GM12878 (cell line): ENCODE results near the gene MINK1.

GRCh38 chr17:4055895-4056673, 86.7 kb downstream of the ZZEF1 start:
- RAMPAGE, long total RNA = no peak
- RRBS, 2 experiments = no CpG with 5 or more reads among the region's 12 CpGs
CAGE:
- cytosol, long polyA minus RNA = no peak
- cytosol, long polyA plus RNA = no peak
- long polyA plus RNA = no peak
- nucleolus, long total RNA = no peak
- nucleus, long polyA plus RNA = no peak
- nucleus, long total RNA = no peak

GRCh38 chr17:4057622-4058269, 85.1 kb downstream of the ZZEF1 start:
- RAMPAGE, long total RNA = no peak
- RRBS, 2 experiments = no CpG with 5 or more reads among the region's 13 CpGs
CAGE:
- cytosol, long polyA minus RNA = no peak
- cytosol, long polyA plus RNA = no peak
- long polyA plus RNA = no peak
- nucleolus, long total RNA = no peak
- nucleus, long polyA plus RNA = no peak
- nucleus, long total RNA = no peak

DNA sequence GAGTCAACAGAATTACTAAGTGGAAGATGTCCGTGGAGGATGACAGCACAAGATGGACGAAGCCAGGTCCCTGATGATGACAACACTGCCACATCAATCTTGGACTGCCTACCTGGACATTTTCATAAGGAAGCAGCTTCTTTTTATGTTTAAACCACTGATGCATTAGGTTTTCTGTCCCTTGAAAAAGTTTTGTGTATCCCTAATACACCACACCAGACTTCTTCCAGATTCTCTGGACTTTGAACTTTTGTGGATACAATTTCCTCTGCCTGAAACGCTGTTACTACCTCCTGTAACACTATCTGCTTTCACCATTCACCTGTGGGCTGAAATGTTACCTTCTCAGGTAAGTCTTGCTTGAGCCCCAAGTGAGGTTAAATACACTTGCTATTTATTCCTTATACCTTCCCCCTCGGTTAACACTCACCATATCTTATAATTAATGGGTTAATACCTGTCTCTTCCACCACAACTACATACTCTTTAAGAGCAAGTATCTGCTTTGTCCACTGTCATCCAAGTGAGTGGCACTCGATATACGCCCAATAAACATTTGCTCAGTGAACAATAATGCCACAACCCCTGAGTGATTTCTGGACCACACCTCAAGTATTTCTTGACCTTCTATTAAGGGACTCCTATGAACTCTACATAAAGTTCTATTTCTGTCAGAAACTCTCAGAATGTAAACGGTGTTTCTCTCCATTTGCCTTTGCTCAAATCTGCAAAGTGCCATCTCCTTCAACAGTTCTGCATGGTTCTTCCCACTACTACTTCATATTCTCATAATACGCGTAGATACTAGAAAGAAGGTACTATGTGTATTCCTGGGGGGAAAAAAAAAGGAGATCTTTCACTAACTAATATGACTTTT, 2.6 kb downstream of the ZZEF1 start:
- RAMPAGE, long total RNA = no peak
- RRBS, 2 experiments = no CpG with 5 or more reads among the region's 9 CpGs
CAGE:
- cytosol, long polyA minus RNA = no peak
- cytosol, long polyA plus RNA = no peak
- long polyA plus RNA = no peak
- nucleolus, long total RNA = no peak
- nucleus, long polyA plus RNA = no peak
- nucleus, long total RNA = no peak

GRCh38 chr17:4269652-4270610, 6.2 kb upstream of the ANKFY1 start:
- RAMPAGE, long total RNA = no peak
- RRBS, 2 experiments = no CpG with 5 or more reads among the region's 9 CpGs
CAGE:
- cytosol, long polyA minus RNA = start-site peak on the minus strand at chr17:4270603-4270610, 37 reads
- cytosol, long polyA plus RNA = no peak
- long polyA plus RNA = no peak
- nucleolus, long total RNA = no peak
- nucleus, long polyA plus RNA = no peak
- nucleus, long total RNA = no peak

DNA sequence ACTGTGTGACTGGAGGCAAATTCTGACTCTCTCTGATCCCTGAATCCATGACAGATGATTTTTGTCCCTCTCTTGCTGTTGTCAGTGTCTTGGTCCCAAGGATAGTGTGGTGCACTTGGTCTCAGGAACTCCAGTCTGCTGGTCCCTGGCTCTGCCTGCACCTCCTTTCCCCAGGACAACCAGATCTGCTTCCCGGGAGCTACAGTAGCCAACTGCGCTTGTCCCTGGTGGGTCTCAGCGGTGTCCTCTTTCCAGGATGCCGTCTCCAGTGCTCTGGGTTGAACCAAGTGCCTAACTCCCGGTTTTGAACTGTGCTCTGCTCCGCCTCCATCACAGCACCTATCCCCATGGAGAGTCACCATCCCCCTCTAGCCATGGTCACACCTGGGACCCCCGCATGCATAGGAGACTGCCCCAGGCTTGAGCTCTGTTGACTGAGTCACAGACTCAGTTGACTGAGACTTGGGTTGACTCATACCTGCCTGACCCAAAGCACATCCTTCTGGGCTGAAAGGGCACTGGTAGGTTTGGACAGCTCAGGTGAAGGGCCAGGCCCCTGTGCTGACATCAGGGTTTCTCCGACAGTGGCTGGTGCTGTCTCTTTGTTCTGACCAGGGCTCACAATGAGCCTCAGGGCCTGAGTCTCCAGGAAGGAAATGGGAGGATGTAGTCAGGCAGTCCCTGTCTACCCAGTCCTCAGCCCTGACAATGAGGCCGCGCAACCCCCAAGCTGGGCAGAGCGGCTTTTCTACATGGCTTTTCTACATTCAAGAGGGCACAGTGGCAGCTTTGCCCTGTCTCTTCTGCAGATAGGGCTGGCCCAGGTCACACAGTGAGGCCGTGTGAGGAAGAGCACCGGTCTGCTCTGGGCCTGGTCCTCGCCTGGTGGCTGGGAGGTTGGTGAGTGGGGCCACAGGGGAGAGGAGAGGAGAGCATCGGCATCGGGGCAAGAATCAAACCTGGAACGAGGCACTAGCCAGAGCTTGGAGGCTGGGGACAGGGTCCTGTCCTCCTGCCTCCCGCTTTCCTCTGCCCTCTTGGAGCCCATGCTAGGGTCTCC, 6.5 kb downstream of the SPNS2 start:
- RAMPAGE, long total RNA = no peak
- RRBS, 2 experiments = 65% methylated on average over 3 of the region's 18 CpGs; no CpG with 5 or more reads in 1 of the 2 experiments
CAGE:
- cytosol, long polyA minus RNA = no peak
- cytosol, long polyA plus RNA = no peak
- long polyA plus RNA = no peak
- nucleolus, long total RNA = no peak
- nucleus, long polyA plus RNA = no peak
- nucleus, long total RNA = no peak

- RAMPAGE, long total RNA = no peak
- RRBS, 2 experiments = no CpG with 5 or more reads among the region's 14 CpGs
CAGE:
- cytosol, long polyA minus RNA = no peak
- cytosol, long polyA plus RNA = no peak
- long polyA plus RNA = no peak
- nucleolus, long total RNA = no peak
- nucleus, long polyA plus RNA = no peak
- nucleus, long total RNA = no peak
Measured at GRCh38 chr17:4522436-4523022, 23.8 kb downstream of the SPNS2 start.

- RAMPAGE, long total RNA = no peak
- RRBS, 2 experiments = 40% methylated on average over 1 of the region's 11 CpGs; no CpG with 5 or more reads in 1 of the 2 experiments
CAGE:
- cytosol, long polyA minus RNA = no peak
- cytosol, long polyA plus RNA = no peak
- long polyA plus RNA = no peak
- nucleolus, long total RNA = no peak
- nucleus, long polyA plus RNA = no peak
- nucleus, long total RNA = no peak
Measured at GRCh38 chr17:4586041-4586724, 1.9 kb downstream of the SMTNL2 start.

DNA sequence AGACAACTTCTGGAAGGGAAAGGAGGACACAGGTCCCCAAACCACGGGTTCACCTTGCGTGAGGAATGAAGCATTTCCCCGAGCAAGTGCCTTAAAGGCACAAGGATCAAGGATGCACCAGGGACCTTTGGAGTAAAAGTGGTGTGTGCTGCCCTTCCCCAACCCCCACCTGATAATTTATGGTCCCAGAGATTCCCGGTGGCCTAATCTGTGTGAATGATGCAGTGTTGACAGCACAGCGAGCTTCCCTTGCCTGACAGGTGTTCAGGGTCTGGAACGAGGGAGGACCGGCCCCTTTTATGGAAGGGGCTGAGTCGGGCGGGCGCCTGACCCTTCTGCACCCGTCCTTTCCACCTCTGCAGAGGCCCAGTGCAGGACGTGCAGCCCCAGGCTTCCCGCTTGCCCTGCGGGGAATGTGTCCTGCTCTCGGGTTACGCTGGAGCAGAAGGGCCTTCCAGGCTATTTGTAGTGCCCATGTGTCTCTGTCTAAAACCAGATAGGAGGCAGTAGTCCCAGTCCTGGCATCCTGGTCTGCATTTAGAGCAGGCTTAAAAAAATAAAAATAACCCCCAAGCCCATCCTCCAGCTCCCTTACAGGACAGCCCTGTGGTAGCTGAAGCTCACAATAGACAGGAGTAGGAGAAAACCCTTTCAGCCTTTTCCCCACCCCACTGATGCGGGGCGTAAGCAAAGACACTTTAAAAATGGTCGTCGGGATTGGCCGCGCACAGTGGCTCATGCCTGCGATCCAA, 16.3 kb downstream of the SMTNL2 start:
- RAMPAGE, long total RNA = no peak
- RRBS, 2 experiments = 23 to 36% methylated on average over 3 of the region's 23 CpGs
CAGE:
- cytosol, long polyA minus RNA = no peak
- cytosol, long polyA plus RNA = no peak
- long polyA plus RNA = no peak
- nucleolus, long total RNA = no peak
- nucleus, long polyA plus RNA = no peak
- nucleus, long total RNA = no peak

DNA sequence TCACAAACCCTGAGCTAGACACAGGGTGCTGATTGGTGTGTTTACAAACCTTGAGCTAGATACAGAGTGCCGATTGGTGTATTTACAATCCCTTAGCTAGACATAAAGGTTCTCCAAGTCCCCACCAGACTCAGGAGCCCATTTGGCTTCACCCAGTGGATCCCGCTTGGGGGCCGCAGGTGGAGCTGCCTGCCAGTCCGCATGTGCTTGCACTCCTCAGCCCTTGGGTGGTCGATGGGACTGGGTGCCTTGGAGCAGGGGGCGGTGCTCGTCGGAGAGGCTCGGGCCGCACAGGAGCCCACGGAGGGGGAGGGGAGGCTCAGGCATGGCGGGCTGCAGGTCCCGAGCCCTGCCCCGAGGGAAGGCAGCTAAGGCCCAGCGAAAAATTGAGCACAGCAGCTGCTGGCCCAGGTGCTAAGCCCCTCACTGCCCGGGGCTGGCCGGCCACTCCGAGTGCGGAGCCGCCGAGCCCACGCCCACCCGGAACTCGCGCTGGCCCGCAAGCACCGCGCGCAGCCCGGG, 1.5 kb upstream of the ARRB2 start:
- RAMPAGE, long total RNA = no peak
- RRBS, 2 experiments = no CpG with 5 or more reads among the region's 30 CpGs
CAGE:
- cytosol, long polyA minus RNA = no peak
- cytosol, long polyA plus RNA = no peak
- long polyA plus RNA = no peak
- nucleolus, long total RNA = no peak
- nucleus, long polyA plus RNA = no peak
- nucleus, long total RNA = no peak

- RAMPAGE, long total RNA = no peak
- RRBS, 2 experiments = no CpG with 5 or more reads among the region's 16 CpGs
CAGE:
- cytosol, long polyA minus RNA = no peak
- cytosol, long polyA plus RNA = no peak
- long polyA plus RNA = no peak
- nucleolus, long total RNA = no peak
- nucleus, long polyA plus RNA = no peak
- nucleus, long total RNA = no peak
Measured at GRCh38 chr17:4741578-4742263, 2.0 kb upstream of the CXCL16 start.

DNA sequence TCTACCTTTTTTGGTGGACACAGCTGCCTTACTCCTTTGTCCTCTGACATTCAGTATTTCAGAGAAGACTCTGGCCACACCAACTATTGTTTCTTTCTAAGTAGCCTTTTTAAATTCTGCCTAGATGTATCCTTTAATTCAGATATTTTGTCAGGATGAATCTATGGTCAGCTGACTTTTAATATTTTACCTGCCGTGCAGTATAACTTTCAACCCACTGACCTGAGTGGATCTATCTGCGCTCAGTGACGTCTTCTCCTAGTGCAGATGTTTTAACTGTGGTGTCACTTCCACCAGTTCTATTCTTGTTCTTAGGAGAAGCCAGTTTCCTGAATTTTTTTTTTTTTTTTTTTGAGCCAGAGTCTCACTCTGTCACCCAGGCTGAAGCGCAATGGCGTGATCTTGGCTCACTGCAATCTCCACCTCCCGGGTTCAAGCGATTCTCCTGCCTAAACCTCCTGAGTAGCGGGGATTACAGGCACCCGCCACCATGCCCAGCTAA, 5.0 kb upstream of the TM4SF5 start:
- RAMPAGE, long total RNA = no peak
- RRBS, 2 experiments = no CpG with 5 or more reads among the region's 9 CpGs
CAGE:
- cytosol, long polyA minus RNA = no peak
- cytosol, long polyA plus RNA = no peak
- long polyA plus RNA = no peak
- nucleolus, long total RNA = no peak
- nucleus, long polyA plus RNA = no peak
- nucleus, long total RNA = no peak

DNA sequence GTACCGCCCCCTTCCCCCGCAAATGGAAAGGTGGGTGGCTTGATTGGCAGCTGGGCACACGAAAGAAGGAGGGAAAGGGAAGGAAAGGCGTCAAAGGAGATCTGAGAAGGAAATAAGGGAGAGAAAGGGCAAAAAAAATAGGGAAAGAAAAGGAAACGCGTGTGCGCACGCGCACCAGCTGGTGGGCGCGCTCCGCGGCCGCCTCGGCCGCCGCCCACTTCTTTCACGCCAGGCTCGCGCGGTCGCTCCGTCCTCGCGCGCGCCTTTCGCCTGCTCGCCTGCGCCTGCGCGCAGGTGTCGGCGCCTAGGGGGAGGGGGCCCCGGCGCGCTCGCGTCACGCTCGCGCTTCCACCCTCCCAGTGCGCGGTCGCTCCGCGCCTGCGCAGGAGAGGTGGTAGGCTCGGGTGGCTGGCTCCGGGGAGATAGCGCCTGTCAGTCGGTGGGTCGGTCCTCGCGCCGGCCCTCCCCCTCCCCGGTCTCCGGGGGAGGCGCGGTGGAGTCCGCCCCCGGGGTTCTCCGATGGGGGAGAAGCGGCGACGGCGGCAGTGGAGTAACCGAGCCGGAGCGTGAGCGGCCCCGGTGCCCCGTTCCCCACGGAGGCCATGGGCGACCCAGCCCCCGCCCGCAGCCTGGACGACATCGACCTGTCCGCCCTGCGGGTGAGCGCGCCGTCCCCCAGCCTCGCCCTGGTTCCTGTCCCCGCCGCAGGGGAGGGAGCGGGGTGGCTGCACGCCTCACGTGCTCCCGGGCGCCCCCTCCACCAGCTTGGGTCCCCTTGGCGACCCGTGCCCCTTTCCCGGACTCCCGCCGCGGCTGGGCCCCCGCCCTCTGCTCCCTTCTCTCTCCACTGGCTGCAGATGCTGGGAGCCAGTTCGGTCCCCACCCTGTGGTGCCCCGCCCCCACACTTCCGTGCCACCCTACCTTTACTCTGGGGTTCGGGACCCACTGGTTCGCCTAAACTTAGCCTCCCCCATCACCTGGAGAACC, at the start of gene MINK1:
Gene MINK1, plus strand, starts transcription at position 359 of the 988 bp plus-strand sequence.
- RAMPAGE, long total RNA = start-site peak on the plus strand centred at position 441 of the sequence, 166 bp wide, 5,812 and 3,418 reads in 2 replicates
- RRBS, 2 experiments = 1 to 2% methylated on average over 30 of the region's 104 CpGs
CAGE:
- cytosol, long polyA minus RNA = no peak
- cytosol, long polyA plus RNA = start-site peak on the plus strand centred at position 454 of the sequence, 143 bp wide, 654 and 627 reads in 2 replicates
- long polyA plus RNA = no peak
- nucleolus, long total RNA = start-site peak on the plus strand centred at position 414 of the sequence, 23 bp wide, 95 reads; start-site peak on the plus strand centred at position 494 of the sequence, 6 bp wide, 24 reads
- nucleus, long polyA plus RNA = start-site peak on the plus strand centred at position 449 of the sequence, 145 bp wide, 949 and 1,349 reads in 2 replicates
- nucleus, long total RNA = no peak

GRCh38 chr17:4847947-4848354, 14.8 kb downstream of the MINK1 start:
- RAMPAGE, long total RNA = no peak
- RRBS, 2 experiments = no CpG with 5 or more reads among the region's 4 CpGs
CAGE:
- cytosol, long polyA minus RNA = no peak
- cytosol, long polyA plus RNA = no peak
- long polyA plus RNA = no peak
- nucleolus, long total RNA = no peak
- nucleus, long polyA plus RNA = no peak
- nucleus, long total RNA = no peak

DNA sequence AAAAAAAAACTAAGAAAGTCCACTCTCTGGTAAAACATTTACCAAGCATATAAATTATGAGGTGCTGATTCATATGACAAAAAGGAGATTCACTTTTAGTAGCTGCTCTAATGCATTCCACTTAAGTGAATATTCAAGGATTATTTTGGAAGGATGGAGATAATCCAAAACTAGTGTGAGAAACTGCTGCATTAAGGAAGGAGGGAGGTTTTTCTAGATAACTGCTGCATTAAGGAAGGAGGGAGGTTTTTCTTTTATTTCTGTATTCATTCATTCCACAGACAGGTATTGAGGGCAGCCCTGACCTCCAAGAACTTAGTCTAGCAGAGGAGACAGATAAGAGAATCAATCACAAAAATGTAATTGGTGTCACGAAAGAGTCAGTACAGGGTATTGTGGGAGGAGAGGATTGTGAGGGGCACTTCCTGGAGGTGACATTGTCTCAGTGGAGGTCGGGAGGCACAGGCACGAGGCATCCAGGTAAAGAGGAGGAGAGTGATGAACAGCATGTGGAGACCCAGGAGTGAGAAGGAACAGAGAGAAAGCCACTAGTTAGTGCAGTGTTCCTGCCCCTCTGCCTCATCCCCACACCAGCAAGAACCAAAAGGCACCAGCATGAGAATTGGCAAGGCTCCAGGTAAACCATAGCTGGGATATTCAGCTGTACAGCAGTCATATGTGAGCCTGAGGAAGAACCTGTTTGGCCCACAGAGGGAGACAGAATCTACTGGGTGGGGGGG, 19.0 kb downstream of the MINK1 start:
- RAMPAGE, long total RNA = no peak
- RRBS, 2 experiments = no CpG with 5 or more reads among the region's 3 CpGs
CAGE:
- cytosol, long polyA minus RNA = no peak
- cytosol, long polyA plus RNA = no peak
- long polyA plus RNA = no peak
- nucleolus, long total RNA = no peak
- nucleus, long polyA plus RNA = no peak
- nucleus, long total RNA = no peak

DNA sequence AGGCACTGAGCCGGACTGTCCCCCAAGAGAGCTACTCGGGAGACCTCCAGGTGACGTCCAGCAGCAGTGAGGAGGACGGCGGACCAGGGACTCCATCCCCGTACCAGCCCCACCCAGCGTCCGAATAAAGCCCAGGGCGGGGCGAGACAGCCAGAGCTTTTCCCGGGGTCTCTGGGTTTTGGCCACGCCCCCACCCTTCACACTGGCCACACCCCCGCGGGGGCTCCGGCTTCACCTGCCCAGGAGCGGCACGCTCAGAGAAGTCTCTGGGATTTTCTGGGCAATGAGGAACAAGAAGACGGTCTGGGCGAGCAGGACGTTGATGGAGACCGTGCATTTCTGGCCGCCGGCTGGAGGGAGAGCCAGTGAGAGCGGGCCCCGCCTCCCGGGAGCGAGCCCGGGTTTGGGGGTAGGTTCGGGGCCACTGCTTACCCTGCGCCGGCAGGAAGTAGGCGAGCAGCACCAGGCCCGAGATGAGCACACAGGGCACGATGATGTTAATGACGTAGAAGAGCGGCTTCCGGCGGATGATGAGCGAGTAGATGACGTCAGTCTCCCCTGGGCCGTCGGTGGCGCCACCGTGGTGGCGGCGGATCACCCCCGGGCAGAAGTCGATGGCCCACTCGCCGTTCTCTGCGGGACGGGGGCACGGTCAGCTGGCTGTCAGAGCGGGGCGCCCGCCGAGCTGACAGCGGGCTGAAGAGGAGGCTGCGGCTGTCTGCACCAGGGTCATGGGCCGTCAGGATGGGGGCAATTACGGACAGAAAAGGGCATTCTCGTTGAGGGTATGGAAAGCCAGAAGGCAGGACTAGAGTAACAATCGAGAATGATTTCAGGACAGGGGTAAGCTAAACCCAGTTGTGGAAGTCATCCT, 1.5 kb downstream of the C17orf107 start:
- RAMPAGE, long total RNA = no peak
- RRBS, 2 experiments = 4 to 33% methylated on average over 19 to 22 of the region's 63 CpGs
CAGE:
- cytosol, long polyA minus RNA = no peak
- cytosol, long polyA plus RNA = no peak
- long polyA plus RNA = no peak
- nucleolus, long total RNA = no peak
- nucleus, long polyA plus RNA = no peak
- nucleus, long total RNA = no peak

GRCh38 chr17:4980969-4981334, 6.5 kb downstream of the CAMTA2 start:
- RAMPAGE, long total RNA = no peak
- RRBS, 2 experiments = no CpG with 5 or more reads among the region's 5 CpGs
CAGE:
- cytosol, long polyA minus RNA = no peak
- cytosol, long polyA plus RNA = no peak
- long polyA plus RNA = no peak
- nucleolus, long total RNA = no peak
- nucleus, long polyA plus RNA = no peak
- nucleus, long total RNA = no peak

GRCh38 chr17:5096400-5096816, 15.3 kb downstream of the ZNF232 start:
- RAMPAGE, long total RNA = no peak
- RRBS, 2 experiments = no CpG with 5 or more reads among the region's 6 CpGs
CAGE:
- cytosol, long polyA minus RNA = no peak
- cytosol, long polyA plus RNA = no peak
- long polyA plus RNA = no peak
- nucleolus, long total RNA = no peak
- nucleus, long polyA plus RNA = no peak
- nucleus, long total RNA = no peak

GRCh38 chr17:5198600-5198858, 6.9 kb upstream of the ZNF594 start:
- RAMPAGE, long total RNA = no peak
- RRBS, 2 experiments = no CpG with 5 or more reads among the region's 6 CpGs
CAGE:
- cytosol, long polyA minus RNA = no peak
- cytosol, long polyA plus RNA = no peak
- long polyA plus RNA = no peak
- nucleolus, long total RNA = no peak
- nucleus, long polyA plus RNA = no peak
- nucleus, long total RNA = no peak

GRCh38 chr17:5227461-5227829, 7.2 kb downstream of the SCIMP start:
- RAMPAGE, long total RNA = no peak
- RRBS, 2 experiments = no CpG with 5 or more reads among the region's 7 CpGs
CAGE:
- cytosol, long polyA minus RNA = no peak
- cytosol, long polyA plus RNA = no peak
- long polyA plus RNA = no peak
- nucleolus, long total RNA = no peak
- nucleus, long polyA plus RNA = no peak
- nucleus, long total RNA = no peak

- RAMPAGE, long total RNA = no peak
- RRBS, 2 experiments = no CpG with 5 or more reads among the region's 10 CpGs
CAGE:
- cytosol, long polyA minus RNA = no peak
- cytosol, long polyA plus RNA = no peak
- long polyA plus RNA = no peak
- nucleolus, long total RNA = no peak
- nucleus, long polyA plus RNA = no peak
- nucleus, long total RNA = no peak
Measured at GRCh38 chr17:5346585-5347531, 64.8 kb downstream of the RABEP1 start.